Cerebral cortex (tissue), 2 donors: Measurements from ENCODE around the gene APOD.

DNA sequence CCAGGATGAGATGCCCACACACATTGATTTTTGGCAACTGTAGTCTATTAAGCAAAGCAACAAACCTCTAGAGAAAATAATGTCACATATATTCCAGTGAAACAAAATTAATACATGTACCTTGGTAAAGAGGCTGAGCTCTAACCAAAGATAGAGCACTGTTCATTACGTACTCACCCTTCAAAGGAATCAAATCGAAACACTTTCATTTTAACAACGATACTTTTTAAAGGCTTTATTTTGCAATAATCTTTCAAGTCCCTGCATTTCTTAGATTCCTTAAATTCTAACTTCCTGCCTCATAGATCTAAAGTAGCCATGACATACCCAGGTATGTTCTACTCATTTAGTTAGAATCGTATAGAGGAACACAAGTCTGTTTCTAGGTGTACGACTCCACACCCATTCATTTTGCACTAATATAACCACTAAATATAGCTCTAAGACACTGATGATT is 1.5 kb downstream of the ATP13A3 start:
- PRO-cap, 2 experiments: no peak in any of the 2 experiments

- PRO-cap, 2 experiments: no peak in any of the 2 experiments
Measured at GRCh38 chr3:194522412-194523122, 35.8 kb upstream of the ATP13A3 start.

DNA sequence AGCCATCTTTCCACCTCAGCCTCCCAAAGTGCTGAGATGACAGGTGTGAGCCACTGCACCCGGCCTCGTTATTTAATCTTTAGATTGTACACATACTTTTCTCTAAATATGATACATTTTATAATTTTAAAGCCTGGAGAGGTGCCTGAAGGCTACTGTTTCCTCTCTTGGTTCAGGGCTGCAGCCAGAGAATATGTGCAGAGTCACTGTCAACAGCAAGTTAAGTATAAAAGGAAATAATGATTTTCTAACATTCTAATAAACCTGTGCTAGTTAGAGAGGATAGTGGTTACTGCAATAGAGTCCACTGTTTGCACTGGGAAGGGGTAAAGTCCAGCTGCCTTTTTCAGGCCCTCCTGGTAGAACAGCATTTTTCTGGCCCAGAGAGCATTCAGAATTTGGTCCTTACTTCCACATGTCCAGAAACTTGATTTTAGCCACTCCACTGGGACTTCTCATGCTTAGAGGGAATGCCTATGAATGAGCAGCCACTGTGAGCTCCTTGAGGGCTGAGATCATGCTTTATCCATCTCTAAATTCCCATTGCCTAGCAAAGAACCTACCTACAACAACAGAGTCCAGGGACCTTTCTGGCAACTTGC is 50.0 kb upstream of the ATP13A3 start:
- PRO-cap, 2 experiments: no peak in any of the 2 experiments

DNA sequence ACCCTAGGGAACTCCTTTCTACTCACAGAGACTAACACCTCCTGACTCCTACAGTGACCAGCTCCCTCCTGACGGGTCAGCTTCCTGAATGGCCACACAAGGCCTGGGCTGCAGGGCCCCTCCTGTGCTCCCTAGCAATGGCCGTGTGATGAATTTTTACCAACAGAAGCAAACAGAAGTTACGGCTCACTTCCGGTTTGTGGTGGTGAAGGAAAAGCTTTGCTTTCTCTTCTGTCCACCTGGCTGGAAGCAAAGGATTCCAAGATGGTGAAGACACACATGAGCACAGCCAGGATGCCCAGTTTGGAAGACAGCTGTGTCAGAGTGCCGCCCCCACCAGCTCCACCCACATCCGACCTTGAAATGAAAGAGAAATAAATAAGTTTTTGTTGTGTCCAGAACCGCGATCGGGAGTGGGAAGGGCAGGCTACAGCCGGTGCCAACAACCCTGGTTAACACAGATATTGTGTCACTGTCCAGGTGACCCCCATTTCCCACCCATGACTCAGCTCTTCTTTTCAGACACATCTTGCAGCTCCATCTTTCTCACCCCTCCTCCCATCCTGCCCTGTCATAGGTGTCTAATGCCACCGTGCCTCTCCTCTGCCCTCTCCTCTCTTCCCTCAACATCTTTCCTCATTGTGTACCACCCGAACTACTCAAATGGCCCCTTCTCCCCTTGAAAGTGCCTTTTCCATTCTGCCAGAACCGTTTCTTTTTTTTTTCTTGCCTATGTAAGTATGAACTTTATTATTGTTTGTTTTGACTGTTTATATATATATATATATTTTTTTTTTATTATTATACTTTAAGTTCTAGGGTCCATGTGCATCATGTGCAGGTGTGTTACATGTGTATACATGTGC is 69.8 kb upstream of the ATP13A3 start:
- PRO-cap, 2 experiments: no peak in any of the 2 experiments

DNA sequence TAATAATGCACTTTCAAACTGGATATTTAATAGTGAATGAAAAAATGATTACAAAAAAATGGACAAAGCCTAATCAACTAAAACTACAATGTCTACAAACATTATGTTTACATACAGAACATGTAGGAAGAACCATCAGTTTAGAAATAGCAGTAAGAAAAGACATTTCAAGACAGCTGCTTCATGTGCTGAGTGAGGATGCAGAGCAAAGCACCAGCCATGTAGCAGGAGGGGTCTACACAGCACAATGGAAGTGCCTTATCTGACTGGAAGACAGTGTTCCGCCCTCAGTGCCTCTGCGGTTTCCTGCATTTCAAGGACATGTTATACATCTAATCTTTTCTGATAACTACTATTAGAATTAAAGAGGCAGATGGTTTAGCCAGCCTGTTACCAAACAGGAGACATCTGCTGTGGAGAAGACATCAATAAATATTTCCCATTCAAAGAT is 10.7 kb downstream of the LSG1 start:
- PRO-cap, 2 experiments: no peak in any of the 2 experiments

DNA sequence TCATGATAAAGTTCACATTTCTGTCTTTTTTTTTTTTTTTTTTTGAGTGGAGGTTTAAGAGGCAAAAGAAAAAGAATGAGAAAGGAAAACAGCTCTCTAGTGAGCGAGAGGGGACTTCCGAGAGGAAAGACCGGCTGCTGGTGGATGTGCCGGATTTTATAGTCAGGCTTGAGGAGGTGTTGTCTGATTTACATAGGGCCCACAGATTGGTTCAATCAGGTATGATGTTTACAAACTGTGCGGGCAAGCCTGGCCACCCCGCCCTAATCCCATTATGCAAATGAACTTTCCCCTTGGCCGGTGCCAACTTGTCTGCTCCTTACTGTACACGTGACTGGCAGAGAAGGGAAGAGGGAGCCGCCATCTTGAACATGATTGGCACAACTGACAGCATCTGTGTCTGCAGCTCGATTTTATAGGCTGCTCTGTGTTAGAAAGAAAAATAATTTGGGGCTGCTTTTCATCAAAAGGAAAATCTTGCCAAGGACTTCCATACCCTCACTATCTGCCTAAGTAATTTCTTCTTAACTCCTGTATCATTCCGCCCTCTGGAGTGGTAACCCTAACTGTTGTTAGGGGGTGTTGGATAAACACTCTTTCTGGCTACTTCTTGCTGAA is 44.8 kb downstream of the FAM43A start:
- PRO-cap, 2 experiments: no peak in any of the 2 experiments

DNA sequence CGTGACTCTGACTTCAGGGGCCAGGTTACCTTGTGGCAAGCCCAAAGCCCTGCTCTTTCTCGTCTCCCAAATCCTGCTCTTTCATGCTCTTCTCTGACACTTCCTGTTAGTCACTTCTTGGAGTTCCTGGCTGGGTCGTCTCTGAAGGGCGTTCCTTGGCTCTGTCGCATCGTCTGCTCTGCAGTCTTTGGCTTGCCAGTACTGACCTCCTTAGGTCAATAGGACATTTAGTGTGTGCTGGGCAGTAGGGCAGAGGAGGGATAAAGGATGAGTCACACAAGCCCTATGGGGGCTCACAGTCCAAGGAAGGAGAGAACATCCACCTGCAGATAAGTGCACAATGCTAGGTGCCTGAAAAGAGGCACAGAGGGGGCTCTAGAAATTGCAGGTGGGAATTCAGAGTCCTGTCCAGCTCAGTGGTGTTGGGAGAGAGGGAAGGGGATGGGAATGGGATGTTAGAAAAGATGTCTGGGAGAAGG is 87.6 kb downstream of the FAM43A start:
- PRO-cap, 2 experiments: no peak in any of the 2 experiments

DNA sequence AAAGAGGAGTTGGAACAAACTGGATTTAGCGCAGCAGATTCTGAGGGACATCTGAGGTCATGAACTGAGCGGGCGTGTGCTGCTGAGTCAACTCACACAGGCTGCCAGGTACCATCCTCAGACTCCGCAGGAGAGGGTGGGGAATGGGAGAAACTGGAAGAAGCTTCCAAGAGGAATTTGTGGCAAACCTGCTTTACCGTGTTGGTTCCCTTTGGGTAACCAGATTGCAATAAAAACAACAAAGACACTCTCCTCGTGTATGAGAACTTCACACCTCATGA is 185.1 kb downstream of the FAM43A start:
- PRO-cap, 2 experiments: no peak in any of the 2 experiments

GRCh38 chr3:194976864-194977288 is 291.2 kb downstream of the FAM43A start:
- PRO-cap, 2 experiments: no peak in any of the 2 experiments

GRCh38 chr3:195033361-195033907 is 237.5 kb downstream of the XXYLT1 start:
- PRO-cap, 2 experiments: no peak in any of the 2 experiments

GRCh38 chr3:195094079-195094584 is 176.8 kb downstream of the XXYLT1 start:
- PRO-cap, 2 experiments: no peak in any of the 2 experiments

DNA sequence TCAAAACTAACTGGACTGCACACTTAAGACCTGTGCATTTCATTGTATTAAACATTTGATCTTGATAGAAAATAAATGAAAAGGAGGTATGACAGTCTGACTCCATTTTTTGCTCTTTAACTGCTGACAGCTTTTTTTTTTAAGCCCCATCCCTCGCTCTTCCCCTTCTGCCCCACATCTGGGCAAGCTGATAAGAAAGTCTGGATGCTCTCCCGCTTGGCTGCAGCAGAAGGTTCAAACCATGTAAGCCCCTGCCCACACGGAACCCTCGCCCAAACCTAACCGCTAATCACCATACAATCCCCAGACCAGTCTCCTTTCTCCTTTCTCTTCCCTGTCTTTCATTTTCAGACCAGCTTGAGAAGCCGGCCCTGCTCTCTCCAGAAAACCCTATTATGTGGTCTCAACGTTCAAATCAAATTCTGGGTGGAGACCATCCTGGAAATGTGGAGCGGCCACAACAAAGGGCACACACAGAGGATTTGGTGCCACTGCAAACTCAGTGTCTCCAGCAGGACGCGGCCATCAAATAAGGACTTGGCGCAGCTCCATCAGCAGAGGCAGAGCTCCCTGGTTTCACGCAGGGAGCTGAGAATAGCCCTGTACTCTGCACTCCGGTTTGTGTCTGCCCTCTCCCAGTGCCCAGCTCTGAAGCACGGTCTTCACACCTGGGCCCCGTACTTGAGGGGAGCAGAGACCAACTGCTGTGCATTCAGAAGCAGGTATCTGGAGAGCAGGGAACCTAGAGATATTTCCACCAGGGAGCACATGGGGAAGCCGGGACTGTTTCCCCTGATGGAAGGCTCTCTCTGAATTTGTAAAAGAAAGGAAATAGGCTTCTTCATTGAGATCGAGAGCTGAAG is 92.7 kb downstream of the XXYLT1 start:
- PRO-cap, 2 experiments: no peak in any of the 2 experiments

DNA sequence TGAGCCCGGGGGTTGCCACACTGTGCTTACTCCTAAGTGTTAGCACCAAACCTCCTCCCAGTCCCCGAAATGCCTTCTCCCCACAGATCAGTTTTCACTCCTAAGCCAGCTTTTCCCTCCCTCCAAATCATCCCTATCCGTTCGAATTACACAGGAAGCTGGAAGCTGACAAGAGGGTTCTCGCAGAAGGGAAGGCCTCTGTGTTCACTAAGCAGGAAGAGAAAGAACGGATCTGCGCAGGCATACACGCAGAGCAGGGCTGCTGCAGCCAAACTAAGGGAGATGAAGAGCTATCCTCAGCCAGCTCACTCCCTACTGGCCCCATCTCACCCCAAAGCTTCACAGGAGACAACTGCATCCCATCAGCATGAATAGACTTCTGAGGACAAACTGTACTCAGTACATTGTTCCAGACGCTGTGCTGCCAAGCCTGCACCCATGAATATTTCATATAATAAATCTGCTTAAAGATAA is 32.3 kb downstream of the XXYLT1 start:
- PRO-cap, 2 experiments: no peak in any of the 2 experiments

- PRO-cap, 2 experiments: no peak in any of the 2 experiments
Measured at GRCh38 chr3:195559902-195560395, 16.8 kb upstream of the PPP1R2 start.

GRCh38 chr3:195583689-195584249 is at the start of gene APOD:
Gene APOD, minus strand, starts transcription at chr3:195583940.
- PRO-cap, 2 experiments: peak in 1 of 2 experiments; most common plus-strand start chr3:195584184 (in 1); most common minus-strand start chr3:195583967 (in 1)

GRCh38 chr3:195696385-195697145 is 24.2 kb upstream of the MUC20 start:
- PRO-cap, 2 experiments: no peak in any of the 2 experiments

- PRO-cap, 2 experiments: no peak in any of the 2 experiments
Measured at GRCh38 chr3:195815394-195815981, 3.8 kb upstream of the MUC4 start.

GRCh38 chr3:195823223-195823682 is 11.5 kb upstream of the MUC4 start:
- PRO-cap, 2 experiments: no peak in any of the 2 experiments

DNA sequence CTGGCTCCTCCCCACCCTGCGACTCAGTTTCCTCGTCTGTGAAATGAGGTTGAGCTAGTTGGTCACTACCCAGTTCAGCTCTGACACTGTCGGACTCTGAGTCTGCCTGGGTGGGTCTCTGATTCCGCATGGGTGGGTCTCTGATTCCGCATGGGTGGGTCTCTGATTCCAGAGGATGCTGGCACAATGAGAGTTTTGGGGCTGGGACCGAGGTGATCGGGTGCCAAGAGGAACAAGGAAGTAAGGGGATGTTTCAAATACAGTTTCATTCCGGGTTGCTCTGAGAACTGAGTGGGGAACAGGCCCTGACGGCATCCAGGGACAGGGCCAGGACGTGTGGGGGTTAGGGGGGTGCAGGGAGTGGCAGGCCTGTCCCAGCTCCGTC is 23.4 kb upstream of the MUC4 start:
- PRO-cap, 2 experiments: no peak in any of the 2 experiments

- PRO-cap, 2 experiments: no peak in any of the 2 experiments
Measured at GRCh38 chr3:195870485-195870879, 37.9 kb downstream of the TNK2 start.